Right common carotid artery plus branches (tissue), 1 donor: Measurements from ENCODE around the gene RPP25.

DNA sequence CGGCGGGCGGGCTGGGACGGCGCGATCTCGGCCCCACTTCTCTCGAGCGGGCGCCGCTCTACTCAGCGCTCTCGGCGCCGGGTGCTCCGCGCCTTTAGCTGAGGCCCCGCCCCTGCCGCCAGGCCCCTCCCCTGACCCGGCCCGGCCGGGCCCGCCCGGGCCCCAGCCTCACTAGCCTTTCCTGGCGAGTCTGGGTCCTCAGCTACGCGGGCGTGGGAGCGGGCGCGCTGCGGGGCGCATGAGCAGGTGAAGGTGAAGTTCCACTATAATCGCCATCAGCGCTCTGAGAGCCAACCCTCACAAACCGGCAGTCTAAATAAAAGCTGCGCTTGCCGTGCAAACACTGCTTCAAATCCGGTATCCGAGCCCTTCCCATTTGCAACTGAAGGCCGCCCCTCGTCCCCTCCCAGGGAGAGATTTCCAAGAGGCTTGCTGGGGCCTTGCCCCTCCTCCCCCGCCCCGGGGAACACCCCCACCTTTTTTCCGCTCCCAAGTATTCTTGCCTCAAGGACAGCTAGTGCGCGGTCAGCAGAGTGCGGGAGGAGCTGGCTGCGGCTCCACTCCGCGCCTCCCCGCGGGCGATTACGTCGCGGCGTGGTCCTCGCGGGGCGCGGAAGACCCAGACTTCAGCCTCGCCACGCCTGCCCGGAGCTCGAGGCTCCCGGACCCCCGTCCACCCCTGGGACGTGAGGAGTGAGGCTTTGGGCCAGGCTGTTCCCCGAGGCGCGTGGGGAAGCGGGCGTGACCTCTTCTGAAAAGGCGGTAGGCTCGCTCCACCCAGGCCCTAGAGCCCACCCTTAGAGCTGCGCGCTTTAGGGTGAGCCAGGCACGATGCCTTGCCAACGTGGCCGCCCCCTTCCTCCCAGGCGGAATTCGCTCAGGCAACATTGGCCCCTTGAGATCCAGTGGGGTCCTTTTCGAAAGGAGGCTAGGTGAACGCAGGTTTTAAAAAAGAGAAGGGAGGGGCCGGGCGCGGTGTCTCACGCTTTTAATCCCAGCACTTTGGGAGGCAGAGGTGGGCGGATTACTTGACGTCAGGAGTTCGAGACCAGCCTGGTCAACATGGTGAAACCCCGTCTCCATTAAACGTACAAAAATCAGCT is at the start of gene RPP25:
TSS of gene RPP25 (minus strand) at position 67 of the 1,103 bp plus-strand sequence.
- PRO-cap: bidirectional peak, plus-strand start at position 174 of the sequence, minus-strand start at position 96 of the sequence; unidirectional peak, plus-strand start at position 517 of the sequence; bidirectional peak, plus-strand start at position 815 of the sequence, minus-strand start at position 729 of the sequence

DNA sequence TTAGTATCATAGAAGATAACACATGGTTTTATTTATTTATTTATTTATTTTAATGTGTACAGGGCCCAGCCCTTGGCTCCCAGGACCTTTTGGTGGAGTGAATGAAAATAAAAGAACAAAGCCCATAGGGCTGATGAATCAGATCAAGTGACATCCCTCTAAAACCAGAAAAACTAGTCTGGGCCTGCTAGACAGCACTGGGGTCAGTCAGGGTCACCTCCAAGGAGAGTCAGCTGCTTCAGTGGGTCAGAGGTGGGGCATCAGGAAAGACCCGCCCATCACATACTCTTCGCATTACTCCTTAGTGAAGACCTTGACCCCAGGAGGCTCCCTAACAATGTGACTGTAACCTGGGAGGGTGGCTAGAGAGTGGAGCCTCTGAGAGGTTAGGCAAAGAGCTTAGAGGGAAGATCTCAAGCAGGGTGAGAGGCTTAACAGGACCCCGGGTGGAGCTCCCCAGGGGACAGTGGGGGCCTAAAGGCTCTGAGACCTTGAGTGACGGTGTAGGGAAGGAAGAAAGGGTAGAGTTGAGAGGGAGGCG is 12.9 kb downstream of the PPCDC start:
- PRO-cap: no peak

GRCh38 chr15:75202975-75203442 is 1.3 kb downstream of the C15orf39 start:
- PRO-cap: unidirectional peak, minus-strand start at chr15:75203197

DNA sequence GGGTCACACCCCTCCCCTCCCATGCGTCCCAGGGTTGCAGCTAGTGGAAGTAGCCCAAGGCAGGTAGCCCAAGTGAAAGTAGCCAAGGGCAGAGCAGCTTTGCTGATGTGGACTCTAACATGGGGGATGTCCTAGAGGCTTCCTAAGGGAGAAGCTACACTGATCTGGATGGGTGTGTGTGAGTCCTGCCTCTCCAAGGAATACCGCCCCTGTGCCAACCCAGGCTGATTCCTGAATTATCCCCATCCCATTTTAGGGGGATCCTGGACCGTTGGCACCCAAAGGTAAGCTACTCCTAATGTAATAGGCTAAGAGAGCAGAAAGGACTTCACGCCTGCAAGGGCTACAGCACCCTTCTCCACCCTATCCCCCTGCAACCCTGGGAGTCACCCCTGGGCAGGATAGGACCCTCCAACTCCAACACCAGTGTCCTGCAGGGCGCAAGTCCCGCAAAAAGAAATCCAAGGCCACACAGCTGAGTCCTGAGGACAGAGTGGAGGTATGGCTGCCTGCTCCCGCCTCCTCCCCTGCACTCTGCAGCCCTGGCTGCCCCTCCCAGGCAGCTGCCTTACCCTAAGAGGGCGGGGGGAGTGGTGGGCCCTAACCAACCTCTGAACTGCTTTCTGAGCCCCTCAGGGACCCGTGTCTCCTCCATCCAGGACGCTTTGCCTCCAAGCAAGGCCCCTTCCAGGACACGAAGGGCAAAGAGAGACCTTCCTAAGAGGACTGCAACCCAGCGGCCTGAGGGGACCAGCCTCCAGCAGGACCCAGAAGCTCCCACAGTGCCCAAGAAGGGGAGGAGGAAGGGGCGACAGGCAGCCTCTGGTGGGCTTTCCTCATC is 7.4 kb downstream of the NEIL1 start:
- PRO-cap: no peak

DNA sequence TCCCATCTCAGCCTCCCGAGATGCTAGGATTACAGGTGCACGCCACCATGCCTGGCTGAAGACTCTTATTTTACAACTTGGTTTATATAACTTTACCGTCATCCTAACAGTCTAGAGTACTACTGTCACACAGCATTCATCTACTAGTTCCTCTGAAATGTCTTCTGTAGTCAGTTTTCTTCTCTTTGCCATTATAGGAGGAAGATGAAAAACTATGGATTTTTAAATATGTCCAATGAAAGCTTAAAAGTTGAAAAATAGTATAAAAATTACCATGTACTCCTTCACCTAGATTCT is 8.5 kb downstream of the SIN3A start:
- PRO-cap: no peak

DNA sequence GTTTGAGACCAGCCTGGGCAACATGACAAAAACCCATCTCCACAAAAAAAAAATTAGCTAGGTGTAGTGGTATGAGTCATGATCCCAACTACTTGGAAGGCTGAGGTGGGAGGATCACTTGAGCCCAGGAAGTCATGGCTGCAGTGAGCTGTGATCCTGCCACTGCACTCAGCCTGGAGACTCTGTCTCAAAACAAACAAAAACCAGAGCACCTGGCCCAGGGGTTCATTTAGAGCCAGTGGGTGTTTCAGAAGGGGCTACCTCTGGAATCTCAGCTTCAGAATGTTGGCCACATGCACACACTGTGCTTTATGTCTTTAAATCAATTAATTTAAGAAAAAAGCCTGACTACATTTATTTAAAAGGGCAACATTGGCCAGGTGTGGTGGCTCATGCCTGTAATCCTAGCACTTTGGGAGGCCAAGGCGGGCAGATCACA is 2.2 kb upstream of the SNUPN start:
- PRO-cap: no peak

- PRO-cap: no peak
These were observed 3.7 kb downstream of the SNX33 start for GRCh38 chr15:75651250-75651999.

DNA sequence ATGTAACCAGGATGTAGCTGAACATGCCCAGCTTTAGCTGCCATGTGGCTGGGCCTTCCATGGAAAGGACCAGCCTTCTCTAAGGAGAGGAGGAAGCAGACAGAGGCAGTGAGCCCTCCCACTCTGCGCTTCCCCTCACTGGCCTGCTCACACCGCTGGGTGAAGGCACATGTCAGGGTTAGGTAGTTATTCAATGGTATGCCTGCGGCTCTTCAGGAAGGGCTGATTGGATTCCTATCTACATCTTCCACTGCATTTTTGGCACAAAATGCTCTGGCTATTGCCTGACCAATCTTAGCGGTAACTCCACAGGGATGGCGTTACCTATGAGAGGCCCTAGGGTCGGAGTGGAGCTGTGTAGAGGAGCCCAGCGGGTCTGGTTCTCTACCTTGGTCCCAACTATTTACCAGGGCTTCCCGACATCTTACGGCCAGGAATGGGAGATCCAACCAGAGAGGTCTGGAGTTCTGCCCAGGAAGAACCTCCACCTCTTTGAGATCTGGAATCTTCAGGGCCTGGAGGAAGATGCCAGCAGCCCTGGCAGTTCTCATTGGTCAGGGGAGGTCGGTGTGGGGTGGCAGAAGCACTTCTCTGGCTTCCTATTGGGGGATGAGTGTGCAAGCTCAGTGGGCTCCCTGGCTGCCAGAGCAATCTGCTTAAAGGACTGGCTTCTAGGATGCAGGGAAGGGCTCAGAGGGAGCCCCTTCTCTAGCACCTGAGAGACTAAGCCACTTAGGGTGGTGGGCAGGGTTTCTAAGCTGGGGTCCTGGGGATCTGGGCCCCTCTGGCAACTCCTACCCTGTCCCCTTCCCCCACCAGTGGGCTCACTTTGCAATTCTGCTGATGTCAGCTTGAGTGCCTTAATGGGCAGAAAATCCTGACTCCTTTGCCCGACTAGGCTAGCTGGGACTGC is 24.2 kb downstream of the SNX33 start:
- PRO-cap: no peak

- PRO-cap: bidirectional peak, plus-strand start at chr15:75703977, minus-strand start at chr15:75703693
These were observed 8.8 kb downstream of the CSPG4 start for GRCh38 chr15:75703905-75704141.

GRCh38 chr15:75710853-75711349 is 1.7 kb downstream of the CSPG4 start:
- PRO-cap: bidirectional peak, plus-strand start at chr15:75711005, minus-strand start at chr15:75711032; unidirectional peak, minus-strand start at chr15:75711060

- PRO-cap: bidirectional peak, plus-strand start at chr15:75711646, minus-strand start at chr15:75711559; bidirectional peak, plus-strand start at chr15:75711759, minus-strand start at chr15:75711717
These were observed 1.1 kb downstream of the CSPG4 start for GRCh38 chr15:75711493-75712011.

- PRO-cap: no peak
These were observed 7.9 kb downstream of the ODF3L1 start for GRCh38 chr15:75731631-75732265.

- PRO-cap: no peak
These were observed 19.0 kb upstream of the UBE2Q2 start for GRCh38 chr15:75824279-75824586.

- PRO-cap: no peak
These were observed 1.7 kb upstream of the FBXO22 start for GRCh38 chr15:75901831-75902542.

DNA sequence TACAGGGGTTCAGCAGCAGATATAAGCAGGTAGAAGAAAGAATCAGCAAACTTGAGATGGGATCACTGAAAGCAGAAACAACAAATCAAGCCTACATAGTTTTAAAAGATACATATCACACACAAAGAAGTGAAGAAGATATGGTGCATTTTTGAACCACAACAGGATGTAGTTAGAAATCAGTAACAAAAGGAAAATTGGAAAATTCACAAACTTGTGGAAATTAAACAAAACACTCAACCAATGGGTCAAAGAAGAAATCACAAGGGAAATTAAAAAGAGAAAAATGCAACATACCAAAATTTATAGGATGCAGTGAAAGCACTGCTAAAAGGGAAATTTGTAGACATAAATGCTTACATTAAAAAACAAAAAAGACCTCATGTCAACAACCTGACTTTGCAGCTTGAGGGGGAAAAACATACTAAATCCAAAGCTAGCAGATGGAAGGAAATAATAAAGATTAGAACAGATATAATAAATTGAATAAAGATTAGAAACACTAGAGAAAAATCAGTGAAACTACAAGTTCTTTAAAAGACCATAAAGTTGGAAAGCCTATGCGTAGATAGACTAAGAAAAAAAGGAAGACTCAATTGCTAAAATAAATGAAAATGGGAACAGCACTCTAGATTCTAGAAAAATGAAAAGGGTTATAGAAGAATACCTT is 35.1 kb downstream of the FBXO22 start:
- PRO-cap: no peak

GRCh38 chr15:76196112-76196877 is 115.0 kb downstream of the ETFA start:
- PRO-cap: no peak

GRCh38 chr15:76339681-76340202 is 3.2 kb downstream of the ISL2 start:
- PRO-cap: no peak

DNA sequence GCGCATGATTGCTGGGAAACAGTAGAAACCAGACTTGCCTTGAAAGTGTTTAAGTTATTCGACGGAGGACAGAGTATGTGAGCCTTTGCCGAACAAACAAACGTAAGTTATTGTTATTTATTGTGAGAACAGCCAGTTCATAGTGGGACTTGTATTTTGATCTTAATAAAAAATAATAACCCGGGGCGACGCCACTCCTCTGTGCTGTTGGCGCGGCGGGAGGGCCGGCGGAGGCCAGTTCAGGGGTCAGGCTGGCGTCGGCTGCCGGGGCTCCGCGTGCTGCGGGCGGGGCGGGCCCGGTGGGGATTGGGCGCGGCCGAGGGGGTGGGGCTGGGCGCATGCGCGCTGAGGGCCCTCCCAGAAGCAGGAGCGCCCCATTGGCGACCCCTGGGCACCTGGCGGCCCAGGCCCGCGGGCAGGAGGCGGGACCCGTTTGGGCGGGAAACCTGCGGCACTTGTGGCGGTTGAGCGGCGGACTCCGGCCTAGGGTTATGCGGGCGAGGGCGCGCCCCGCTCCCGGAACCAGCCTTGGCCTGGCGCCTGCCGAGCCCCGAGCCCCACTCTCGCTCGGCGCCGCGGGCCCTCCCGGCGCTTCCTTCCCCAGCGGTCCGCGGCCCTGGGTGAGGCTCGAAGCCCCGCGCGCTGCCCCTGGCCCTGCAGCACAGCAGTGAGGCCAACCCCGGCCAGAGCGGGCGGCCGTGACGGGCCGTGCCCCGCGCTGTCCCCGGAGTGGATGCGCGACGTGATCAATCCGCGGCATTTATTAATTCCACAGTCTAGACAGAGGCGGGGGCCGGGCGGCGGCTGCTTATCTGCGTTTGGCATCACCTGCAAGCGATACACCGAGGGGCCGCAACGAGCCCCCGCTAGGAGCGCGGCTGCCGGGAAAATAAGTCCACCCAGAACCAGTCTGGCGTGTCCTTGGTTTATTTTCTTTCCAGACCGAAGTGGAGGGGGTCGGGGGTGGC is 6.0 kb downstream of the ISL2 start:
- PRO-cap: bidirectional peak, plus-strand start at position 377 of the sequence, minus-strand start at position 263 of the sequence

DNA sequence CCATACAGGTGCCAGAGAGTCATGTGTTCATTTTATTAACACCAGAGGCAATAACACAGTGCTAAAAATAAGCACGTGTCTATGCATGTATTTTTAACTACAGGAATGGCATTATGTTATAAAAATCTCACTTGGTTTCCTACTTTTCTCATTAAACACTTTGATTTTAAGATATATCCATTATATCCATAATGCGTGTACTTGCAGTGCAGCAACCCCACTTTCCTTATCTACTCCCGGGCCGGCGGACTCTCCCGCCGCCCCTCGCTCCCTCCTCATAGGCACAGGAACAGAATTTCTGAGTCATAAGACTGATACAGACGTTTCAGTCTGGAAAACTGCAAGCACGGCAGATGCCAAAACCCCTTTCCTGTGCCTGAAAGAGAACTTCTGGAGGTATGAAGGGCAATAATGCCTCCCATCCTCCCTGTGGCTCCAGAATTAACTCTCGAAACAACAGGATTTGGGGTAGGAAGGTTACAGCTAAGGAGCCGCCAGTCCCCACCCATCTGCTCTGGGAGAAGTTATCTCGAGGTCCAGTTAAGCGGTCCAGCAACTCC is 22.3 kb upstream of the PSTPIP1 start:
- PRO-cap: no peak

DNA sequence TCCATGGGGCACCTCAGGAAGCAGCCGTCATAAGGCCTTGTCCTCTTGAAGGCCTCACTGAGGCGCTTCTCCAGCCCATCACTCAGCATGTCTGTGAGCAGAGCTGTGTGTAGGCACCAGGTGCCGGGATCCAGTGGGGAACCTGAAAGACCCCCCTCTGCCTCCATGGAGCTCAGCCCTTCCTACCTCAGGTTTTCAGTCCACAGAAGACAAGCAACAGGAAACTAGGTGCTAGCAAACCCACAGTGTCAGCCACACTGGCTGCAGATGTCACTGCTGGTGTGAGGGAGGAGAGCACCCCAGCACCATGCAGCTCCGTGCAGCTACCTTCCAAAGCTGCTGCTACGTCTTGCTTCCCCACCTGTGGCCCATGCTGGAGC is 17.9 kb downstream of the PSTPIP1 start:
- PRO-cap: no peak